Testis (tissue), 5 donors: ENCODE measurements around the gene TADA1.

GRCh38 chr1:166876141-166876793, at the start of gene TADA1:
TSS of gene TADA1 (minus strand) at chr1:166876264.
- PRO-cap, 3 experiments = peak in 3 of 3 experiments; most common plus-strand start chr1:166876516 (in 3); most common minus-strand start chr1:166876296 (in 2)
- RAMPAGE, long total RNA, 2 experiments = start-site peak on the minus strand in 1 of 2 experiments, at chr1:166876238-166876260 at its widest, 113 reads per replicate
- RRBS = 1% methylated on average over 14 of the region's 46 CpGs

- PRO-cap, 3 experiments = peak in 2 of 3 experiments; most common plus-strand start chr1:166902566 (in 2)
- RAMPAGE, long total RNA, 2 experiments = no peak in any of the 2 experiments
- RRBS = no CpG with 5 or more reads among the region's 1 CpG
Measured at GRCh38 chr1:166902139-166902771, 26.2 kb upstream of the TADA1 start.

DNA sequence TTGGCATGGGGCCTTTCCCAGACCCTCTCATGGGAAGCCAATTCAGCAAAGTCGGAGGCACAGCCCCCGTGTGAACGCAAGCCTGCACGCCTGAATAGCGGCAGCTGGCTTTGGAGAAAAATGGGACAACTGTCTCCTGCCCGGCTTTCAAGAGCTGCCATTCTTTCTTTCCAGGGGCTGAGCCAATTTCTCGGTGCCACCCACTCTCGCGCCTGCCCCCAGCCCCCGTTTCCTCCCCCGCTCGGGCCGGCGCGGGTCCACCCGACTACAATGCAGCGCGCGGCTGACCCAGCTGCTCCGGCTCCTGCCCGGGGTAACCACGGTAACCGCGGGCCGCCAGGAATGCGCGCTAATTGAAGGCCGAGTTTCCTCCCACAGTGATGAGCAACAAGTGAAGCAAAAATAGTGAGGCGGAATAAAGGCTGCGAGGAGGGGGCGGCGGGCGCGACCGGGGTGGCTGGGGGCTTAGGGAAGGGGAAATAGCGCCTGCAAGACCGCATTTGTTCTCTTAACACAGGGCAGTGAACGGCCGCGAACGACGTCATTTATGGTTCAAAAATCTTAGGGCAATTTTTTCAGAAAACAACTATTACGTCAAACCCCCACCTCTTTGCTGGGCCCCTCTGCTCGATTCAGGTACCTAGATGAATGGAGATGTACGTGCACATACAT, 27.8 kb downstream of the ILDR2 start:
- PRO-cap, 3 experiments = peak in 2 of 3 experiments; most common plus-strand start position 331 of the sequence (in 1); most common minus-strand start position 122 of the sequence (in 1)
- RAMPAGE, long total RNA, 2 experiments = start-site peak on the plus strand in 1 of 2 experiments, centred at position 314 of the sequence, 6 reads per replicate
- RRBS = 2% methylated on average over 12 of the region's 45 CpGs

GRCh38 chr1:167092561-167093006, 1.3 kb upstream of the STYXL2 start:
- PRO-cap, 3 experiments = no peak in any of the 3 experiments
- RAMPAGE, long total RNA, 2 experiments = no peak in any of the 2 experiments
- RRBS = no CpG with 5 or more reads among the region's 3 CpGs

- PRO-cap, 3 experiments = no peak in any of the 3 experiments
- RAMPAGE, long total RNA, 2 experiments = no peak in any of the 2 experiments
- RRBS = no CpG with 5 or more reads among the region's 4 CpGs
Measured at GRCh38 chr1:167119654-167120165, 25.8 kb downstream of the STYXL2 start.

- PRO-cap, 3 experiments = no peak in any of the 3 experiments
- RAMPAGE, long total RNA, 2 experiments = no peak in any of the 2 experiments
- RRBS = no CpG with 5 or more reads among the region's 7 CpGs
Measured at GRCh38 chr1:167161203-167161657, 59.5 kb upstream of the POU2F1 start.

- PRO-cap, 3 experiments = no peak in any of the 3 experiments
- RAMPAGE, long total RNA, 2 experiments = no peak in any of the 2 experiments
- RRBS = no CpG with 5 or more reads among the region's 11 CpGs
Measured at GRCh38 chr1:167328774-167329578, 108.3 kb downstream of the POU2F1 start.

DNA sequence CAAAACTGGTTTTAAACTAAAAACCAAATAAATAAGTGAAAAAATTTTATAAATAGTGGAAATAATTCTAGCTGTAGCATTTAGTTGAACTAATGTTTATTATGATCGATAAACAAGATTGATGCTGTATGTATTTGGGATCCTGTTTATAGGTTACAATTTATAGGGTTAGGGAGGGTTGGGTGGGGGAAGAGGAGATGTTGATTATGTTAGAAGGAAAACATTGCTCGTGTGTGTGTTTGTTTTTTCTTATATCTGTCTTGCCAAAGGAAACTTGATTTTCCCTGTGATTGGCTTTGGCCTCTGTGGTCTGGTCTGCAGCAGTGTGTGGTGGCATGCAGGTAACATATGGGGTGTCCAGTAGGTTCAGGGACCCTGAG, 96.6 kb downstream of the CD247 start:
- PRO-cap, 3 experiments = no peak in any of the 3 experiments
- RAMPAGE, long total RNA, 2 experiments = no peak in any of the 2 experiments
- RRBS = no CpG with 5 or more reads among the region's 2 CpGs

DNA sequence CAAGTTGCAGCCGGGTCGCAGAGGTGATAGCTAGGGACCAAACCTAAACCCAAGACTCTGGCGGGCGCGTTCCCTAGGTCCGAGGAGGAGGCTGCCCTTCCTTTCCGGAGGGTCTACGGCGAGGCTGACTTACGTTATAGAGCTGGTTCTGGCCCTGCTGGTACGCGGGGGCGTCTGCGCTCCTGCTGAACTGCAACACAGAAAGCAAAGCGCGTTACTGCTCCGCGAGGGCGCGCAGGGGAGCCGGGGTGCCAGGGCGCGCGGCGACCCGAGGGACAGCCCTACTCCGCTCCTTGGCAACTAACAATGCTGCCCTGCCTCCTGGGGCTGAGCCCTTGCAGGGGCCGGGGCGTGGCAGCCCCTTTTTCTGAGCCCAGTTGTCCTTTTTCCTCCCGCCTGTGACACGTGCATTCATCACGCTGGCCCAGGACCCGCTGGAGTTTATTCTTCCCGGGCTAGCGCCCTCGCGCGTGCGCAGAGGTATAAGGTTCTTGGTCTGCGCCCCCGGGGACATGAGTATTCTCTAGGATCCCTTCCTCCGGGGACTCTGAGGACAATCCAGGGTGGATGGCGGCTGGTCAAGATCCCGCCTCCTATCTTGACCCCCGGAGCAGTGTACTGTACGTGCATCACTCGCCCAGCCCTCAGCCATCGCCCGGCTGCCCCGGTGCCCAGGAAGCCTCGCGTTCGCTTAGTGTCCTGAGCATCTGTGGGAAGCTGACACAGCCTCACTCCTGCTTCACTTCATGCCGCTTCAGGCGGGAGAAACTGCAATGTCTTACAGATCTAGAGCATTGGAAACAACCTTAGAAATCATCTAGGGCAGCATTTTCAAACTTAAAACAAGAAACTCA, 78.9 kb downstream of the CD247 start:
- PRO-cap, 3 experiments = no peak in any of the 3 experiments
- RAMPAGE, long total RNA, 2 experiments = start-site peak on the minus strand in 1 of 2 experiments, centred at position 436 of the sequence, 10 reads per replicate
- RRBS = 3% methylated on average over 30 of the region's 55 CpGs

GRCh38 chr1:167489343-167490008, 28.9 kb downstream of the CD247 start:
- PRO-cap, 3 experiments = no peak in any of the 3 experiments
- RAMPAGE, long total RNA, 2 experiments = no peak in any of the 2 experiments
- RRBS = no CpG with 5 or more reads among the region's 12 CpGs

GRCh38 chr1:167680945-167681485, 40.8 kb upstream of the MPZL1 start:
- PRO-cap, 3 experiments = no peak in any of the 3 experiments
- RAMPAGE, long total RNA, 2 experiments = no peak in any of the 2 experiments
- RRBS = no CpG with 5 or more reads among the region's 4 CpGs

DNA sequence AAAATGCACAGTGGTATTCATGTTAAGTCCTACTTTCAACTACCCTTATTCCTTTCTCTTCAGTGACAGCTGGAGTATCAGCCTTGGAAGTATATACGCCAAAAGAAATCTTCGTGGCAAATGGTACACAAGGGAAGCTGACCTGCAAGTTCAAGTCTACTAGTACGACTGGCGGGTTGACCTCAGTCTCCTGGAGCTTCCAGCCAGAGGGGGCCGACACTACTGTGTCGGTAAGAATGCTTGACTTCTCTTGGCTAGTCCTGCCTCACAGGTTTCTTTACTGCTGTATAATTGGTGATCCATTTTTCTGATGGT, 43.7 kb downstream of the MPZL1 start:
- PRO-cap, 3 experiments = no peak in any of the 3 experiments
- RAMPAGE, long total RNA, 2 experiments = start-site peak on the plus strand in 1 of 2 experiments, centred at position 138 of the sequence, 60 reads per replicate
- RRBS = no CpG with 5 or more reads among the region's 6 CpGs

DNA sequence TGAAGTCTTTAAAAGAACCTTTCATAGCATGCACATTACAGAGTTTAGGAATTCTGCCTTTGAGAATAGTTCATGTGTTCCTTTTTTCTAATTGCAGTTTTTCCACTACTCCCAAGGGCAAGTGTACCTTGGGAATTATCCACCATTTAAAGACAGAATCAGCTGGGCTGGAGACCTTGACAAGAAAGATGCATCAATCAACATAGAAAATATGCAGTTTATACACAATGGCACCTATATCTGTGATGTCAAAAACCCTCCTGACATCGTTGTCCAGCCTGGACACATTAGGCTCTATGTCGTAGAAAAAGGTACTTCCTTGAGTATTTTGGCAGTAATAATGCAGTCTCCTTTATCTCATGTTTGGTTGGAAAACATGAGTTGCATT, 50.4 kb downstream of the MPZL1 start:
- PRO-cap, 3 experiments = no peak in any of the 3 experiments
- RAMPAGE, long total RNA, 2 experiments = start-site peak on the plus strand in 1 of 2 experiments, centred at positions 181 to 305 of the sequence, 42 to 53 reads per replicate
- RRBS = no CpG with 5 or more reads among the region's 2 CpGs

DNA sequence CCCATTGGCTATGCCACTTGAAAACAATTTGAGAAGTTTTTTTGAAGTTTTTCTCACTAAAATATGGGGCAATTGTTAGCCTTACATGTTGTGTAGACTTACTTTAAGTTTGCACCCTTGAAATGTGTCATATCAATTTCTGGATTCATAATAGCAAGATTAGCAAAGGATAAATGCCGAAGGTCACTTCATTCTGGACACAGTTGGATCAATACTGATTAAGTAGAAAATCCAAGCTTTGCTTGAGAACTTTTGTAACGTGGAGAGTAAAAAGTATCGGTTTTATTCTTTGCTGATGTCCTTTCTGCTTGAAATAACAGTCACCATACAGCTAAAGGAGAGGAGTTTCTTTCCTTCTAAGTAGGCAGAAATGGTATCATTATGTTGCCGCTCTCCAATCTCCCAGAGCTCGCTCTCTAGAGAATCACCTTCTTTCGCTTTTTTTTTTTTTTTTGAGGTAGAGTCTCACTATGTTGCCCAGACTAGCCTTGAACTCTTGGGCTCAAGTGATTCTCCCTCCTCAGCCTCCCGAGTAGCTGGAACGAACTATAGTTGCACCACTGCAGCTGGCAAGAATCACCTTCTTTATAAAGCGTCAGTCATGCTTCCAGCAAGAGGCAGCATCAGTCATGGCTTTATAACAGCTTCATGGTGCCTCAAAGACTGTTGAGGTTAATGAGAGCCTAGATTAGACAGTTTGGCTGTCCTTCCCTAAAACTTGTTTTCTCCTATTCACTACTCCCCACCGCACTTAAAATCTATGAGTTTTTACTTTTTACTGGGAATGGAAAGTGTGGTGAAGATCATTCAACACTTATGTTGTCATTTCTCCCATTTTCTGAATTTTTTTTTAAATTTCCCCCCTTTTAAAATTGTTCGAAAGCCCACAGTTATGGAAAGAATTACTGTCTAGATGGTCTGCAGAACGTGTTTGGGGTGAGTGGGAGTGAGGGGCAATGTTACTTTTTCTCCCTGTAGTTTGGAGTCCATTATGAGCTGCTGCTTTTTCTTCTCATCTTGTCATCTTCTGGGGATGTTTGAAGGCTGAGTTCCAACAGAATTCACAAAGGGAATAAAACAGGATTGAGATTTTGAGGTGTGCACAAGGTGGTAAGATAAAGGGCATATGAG, 67.0 kb downstream of the MPZL1 start:
- PRO-cap, 3 experiments = no peak in any of the 3 experiments
- RAMPAGE, long total RNA, 2 experiments = no peak in any of the 2 experiments
- RRBS = no CpG with 5 or more reads among the region's 12 CpGs

DNA sequence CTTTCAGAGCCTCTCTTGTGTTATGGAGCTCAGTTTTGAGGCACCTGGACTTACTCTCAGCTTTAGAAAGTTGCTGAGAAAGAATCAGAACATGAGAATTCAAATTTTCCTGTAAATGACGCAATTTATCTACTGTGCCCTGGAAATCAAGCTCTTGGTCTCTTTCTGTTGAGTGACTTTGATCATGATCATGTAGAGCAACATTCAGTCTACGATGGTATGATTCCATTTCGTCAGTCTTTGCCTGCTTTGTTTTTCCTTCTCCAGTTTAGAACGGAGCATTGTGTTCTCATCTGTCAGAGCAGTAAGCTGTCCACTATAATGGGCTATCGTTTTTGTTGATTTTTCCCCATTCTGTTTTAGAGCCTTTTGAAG, 20.7 kb downstream of the SFT2D2 start:
- PRO-cap, 3 experiments = no peak in any of the 3 experiments
- RAMPAGE, long total RNA, 2 experiments = no peak in any of the 2 experiments
- RRBS = no CpG with 5 or more reads among the region's 5 CpGs

DNA sequence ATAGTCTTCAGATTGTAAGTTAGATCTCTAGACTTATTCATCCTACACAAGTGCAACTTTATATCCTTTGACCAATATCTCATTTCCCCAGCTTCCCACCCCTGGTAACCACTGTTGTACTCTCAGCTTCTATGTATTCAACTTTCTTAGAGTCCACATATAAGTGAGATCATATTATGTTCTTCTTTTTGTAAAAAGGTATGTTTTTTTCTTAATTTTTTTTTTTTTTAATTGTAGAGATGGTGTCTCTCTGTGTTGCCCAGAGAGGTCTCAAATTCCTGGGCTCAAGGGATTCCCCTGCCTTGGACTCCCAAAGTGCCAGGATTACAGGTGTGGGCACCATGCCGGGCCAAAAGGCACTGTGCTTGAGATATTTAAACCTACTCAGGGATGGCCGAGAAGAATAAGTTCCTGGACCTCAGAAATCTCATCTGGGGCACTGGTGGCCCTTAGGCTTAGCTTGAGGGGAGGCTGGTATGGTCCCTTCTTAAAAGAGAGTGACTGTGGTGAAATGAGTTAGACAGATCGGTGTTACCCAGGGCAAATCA, 27.3 kb downstream of the TBX19 start:
- PRO-cap, 3 experiments = no peak in any of the 3 experiments
- RAMPAGE, long total RNA, 2 experiments = no peak in any of the 2 experiments
- RRBS = no CpG with 5 or more reads among the region's 3 CpGs

DNA sequence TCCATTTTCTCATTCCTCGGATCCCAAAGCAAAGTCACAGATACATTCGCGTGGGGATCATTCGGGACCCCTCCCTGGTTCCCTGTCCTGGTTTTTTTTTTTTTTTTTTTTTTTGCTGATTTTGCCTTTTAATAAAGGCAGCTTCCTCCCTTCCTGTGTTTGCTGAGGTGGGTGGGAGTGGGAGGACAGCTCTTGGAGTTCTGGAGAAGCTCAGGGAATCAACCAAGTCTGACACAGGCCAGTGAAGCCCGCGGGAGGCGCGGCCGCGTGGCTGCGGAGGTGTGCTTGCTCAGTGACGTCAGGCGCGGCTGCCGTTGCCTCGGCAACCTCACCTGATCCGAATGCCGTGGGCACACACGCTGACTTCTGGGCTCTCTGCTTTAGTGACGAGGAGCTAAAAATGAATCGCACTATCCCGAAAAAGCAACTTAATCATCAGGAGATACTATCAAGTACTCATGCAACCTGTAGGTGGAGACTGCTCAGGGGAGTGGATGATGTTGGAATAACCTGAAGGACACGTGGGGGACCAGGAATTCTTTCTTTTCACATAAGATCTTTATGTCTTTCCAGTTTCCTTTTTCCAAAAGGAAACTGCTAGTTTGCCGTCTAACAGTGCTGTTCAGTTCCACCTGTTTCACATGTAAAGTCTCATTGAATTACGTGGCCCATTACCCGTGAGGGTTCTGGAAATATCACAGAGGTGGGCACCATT, 106.5 kb downstream of the TBX19 start:
- PRO-cap, 3 experiments = peak in 2 of 3 experiments; most common plus-strand start position 331 of the sequence (in 2); most common minus-strand start position 300 of the sequence (in 2)
- RAMPAGE, long total RNA, 2 experiments = start-site peak on the minus strand in 1 of 2 experiments, centred at position 241 of the sequence, 13 reads per replicate
- RRBS = no CpG with 5 or more reads among the region's 26 CpGs

DNA sequence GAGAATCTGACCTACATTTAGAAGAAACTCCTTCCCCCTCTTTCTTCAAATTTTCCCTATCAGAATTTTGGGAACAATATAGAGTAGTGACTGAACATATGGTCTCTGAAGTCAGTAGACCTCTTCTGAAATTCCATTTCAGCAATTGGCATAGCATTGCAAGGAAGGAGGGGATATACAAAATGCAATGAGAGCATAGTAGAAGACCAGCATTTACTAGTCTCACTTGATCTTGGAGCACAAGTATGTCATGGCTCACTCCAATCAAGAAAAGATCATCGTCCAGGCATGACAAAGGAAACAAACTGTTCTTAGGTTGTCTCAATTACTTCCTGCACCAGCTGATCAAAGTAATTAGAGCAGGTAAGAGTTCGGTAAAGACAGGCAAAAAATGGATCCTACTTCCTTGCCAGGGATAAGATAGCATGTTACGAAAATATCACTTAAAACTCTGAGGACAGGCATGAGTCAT, 46.5 kb downstream of the XCL1 start:
- PRO-cap, 3 experiments = no peak in any of the 3 experiments
- RAMPAGE, long total RNA, 2 experiments = no peak in any of the 2 experiments
- RRBS = no CpG with 5 or more reads among the region's 3 CpGs

GRCh38 chr1:169047082-169047277, 59.5 kb upstream of the ATP1B1 start:
- PRO-cap, 3 experiments = no peak in any of the 3 experiments
- RAMPAGE, long total RNA, 2 experiments = no peak in any of the 2 experiments

GRCh38 chr1:169055594-169056032, 50.9 kb upstream of the ATP1B1 start:
- PRO-cap, 3 experiments = no peak in any of the 3 experiments
- RAMPAGE, long total RNA, 2 experiments = no peak in any of the 2 experiments
- RRBS = no CpG with 5 or more reads among the region's 9 CpGs